Bile duct (tissue), 1 donor: ENCODE measurements around a stretch of chr5.

DNA sequence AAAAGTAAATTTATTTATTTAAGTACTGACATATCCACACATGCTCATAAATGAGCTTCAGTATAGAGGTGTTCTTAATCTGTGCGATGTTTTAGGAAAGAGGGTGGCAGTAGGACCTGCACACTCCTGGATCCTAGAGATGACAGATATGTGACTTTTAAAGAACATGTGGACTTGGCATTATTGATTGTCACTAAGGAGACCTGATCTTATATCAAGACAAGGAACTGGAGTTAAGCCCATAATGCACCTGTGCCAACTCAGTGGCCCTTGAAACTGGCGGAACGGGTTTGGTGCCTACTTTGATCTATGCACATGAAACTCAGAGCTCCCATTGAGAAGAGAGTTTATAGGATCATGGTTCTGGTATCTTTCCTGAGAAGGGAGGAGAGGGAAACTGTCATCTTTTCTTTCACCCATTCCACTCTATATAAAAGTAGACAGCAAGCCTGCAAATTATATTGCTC, 57.7 kb upstream of the LIFR start:
- PRO-cap, result no peak

GRCh38 chr5:38650196-38650549, 93.7 kb upstream of the LIFR start:
- PRO-cap, result no peak

GRCh38 chr5:38807674-38808108, 38.1 kb upstream of the OSMR start:
- PRO-cap, result no peak

GRCh38 chr5:38831976-38832440, 13.8 kb upstream of the OSMR start:
- PRO-cap, result no peak

GRCh38 chr5:38979523-38980282, 94.5 kb downstream of the RICTOR start:
- PRO-cap, result no peak

- PRO-cap, result unidirectional peak, plus-strand start at chr5:39073496; unidirectional peak, plus-strand start at chr5:39073634
These were observed 641 bp downstream of the RICTOR start for GRCh38 chr5:39073282-39074233.

- PRO-cap, result no peak
These were observed 2.9 kb upstream of the RICTOR start for GRCh38 chr5:39076838-39077710.

- PRO-cap, result no peak
These were observed 28.2 kb downstream of the FYB1 start for GRCh38 chr5:39191105-39191688.

DNA sequence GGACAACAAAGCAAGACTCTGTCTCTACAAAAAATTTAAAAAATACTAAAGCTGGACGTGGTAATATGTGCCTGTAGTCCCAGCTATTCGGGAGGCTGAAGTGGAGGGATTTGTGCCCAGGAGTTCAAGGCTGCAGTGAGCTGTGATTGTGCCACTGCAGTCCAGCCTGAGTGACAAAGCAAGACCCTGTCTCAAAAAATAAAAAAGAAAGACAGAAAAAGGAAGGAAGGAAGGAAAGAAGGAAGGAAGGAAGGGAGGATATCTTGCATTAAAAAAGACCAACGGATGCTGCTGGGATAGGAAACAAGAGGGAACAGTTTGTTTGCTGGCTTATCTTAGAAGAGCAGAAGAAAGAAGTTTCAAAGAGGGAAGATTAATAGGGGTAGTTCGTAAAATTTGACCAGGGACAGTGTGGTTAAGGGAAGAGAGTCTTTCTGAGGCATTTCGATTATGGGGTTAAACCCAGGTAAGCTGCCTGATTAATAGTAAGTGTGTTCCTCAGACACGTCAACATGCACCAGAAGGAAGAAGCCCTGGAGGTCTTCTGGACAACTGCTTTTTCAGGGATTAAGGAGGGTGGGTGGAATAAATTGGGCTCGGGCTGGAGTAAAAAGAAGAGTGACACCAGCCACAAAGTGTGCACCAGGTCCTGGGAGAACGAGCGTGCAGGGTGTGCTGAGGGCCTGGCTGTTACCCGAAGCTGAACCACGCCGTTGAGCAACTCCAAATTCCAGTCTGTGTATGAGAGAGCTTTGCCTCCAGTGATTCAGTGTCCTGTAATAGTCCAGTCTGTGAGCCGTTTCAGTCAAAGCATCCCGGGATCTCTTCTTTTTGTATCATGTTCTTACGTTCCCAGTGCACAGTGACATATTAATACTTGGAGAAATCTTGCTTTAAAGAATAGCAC, 24.8 kb downstream of the FYB1 start:
- PRO-cap, result no peak

GRCh38 chr5:39197407-39197975, 21.9 kb downstream of the FYB1 start:
- PRO-cap, result no peak

DNA sequence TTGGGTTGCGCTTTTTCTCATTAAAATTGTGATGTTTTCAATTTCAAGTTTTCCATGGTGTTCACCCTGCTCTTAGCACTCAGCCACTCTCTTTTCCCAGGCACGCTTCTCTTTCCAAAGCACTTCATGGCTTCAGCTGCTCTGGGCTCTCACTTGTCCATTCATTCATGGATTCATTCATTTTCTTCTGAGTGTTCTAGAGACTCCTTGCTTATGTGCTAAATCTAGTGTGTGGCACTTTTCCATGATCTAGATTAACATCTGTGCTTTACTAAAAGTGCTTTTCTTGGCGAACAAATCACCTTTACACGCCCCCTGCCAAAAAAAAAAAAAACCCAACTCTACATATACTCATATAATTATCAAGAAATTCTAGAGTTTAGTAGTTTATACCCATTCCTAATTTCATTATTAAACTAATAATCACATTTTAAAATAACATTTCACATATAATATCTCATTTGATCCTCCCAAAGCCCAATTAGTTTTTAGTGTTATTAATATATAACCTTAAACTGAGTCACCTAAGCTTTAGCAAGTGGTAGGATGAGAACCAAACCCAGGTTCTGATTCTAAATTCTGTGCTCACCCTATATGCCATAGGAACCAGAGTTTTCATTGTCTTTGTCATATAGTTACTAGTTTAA, 6.5 kb downstream of the FYB1 start:
- PRO-cap, result no peak

DNA sequence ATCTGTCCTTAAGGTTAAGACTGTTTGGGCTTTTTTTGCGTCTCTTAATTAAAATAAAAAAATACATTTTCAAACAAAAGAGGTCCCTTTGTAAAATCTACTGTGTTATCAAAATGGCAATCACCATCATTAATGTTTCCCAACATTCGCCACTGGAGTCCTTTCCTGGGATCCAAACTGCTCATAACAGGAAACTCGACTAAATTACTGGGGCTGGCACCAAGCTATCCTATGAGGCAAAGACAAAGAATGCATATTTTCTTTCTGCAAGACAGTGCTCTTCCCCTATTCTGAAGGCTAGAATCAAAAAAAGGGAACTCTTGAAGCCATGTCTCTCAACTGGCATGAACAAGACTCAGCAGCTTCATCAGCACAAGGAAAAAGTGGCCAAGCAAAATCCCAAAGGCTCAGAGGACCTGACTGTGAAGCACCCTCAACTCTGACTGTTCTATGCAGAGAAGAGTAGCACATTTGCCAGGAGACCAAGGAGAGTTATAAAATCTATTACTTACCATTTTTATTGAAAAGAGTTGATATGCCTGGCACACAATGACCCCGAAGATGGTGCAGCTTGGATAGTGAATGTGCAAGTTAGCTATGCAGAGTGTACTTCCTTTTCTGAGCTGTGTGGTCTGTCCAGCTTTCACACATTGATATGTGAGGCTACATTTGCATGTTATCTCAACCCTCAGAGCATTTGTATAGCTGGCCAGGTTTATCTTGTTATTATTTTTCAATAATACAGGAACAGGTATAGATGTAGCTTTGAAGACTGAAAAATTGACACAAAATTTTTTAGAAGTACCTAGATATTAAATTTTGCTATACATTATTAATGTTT, 50.9 kb upstream of the FYB1 start:
- PRO-cap, result no peak

GRCh38 chr5:39370431-39371094, 6.3 kb upstream of the C9 start:
- PRO-cap, result unidirectional peak, minus-strand start at chr5:39370720

DNA sequence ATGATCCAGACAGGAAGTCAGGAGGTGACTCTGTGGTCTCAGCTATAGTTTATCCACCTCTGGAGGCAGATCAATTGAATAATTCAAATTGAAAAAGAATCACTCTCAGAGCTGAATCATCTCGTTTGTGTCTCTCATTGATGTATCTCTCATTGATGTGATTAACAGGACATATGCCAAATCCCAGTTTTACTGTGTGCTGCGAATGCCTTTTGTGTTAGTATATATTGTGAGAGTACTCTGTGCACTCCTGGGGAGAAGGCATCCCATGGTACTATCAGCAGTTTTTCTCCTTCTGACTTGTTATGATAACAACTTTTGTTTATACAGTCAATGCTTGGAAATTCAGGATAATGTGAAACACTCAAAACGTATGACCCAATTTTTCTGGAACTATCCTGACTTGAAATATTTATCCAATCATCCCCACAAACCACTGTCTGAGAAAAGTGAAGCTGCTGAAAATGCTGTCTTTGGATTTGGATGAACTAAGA, 48.5 kb upstream of the DAB2 start:
- PRO-cap, result no peak

DNA sequence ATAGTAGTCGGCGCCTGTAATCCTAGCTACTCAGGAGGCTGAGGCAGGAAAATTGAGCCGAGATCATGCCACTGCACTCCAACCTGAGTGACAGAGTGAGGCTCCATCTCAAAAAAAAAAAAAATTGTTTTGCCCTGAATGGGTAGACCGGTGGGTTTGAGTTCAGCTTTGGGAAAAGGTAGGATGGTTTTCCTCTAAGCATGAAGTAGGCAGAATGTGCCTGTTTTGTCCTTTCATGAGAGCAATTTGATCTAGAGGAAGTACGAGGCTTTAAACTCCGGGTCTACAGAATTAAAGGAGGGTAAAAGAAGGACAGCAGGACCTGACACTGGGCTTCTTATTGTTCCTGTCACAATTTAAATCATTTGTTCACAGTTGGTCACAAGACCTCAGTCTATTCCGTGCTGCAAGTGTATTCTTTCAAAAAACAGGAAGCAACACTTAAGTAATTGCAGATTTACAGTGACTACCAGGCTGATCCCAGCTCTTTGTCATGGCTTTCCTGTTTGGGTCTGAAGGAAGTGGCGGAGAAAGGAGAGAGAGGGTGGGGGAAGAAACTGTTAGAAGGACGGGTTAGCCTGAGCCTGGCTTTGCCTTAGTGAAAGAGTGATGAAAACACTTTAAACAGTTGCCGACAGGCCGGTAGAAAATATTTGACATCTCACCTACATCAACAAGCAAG, 101.9 kb upstream of the DAB2 start:
- PRO-cap, result no peak

DNA sequence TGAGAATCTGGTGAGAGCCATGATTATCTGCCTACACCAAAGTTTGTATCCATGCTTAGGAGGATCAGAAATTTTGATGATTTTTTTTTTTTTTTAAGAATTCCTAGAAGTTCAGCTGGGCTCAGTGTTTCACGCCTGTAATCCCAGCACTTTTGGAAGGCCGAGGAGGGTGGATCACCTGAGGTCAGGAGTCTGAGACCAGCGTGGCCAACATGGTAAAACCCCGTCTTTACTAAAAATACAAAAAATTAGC, 103.1 kb upstream of the DAB2 start:
- PRO-cap, result no peak

DNA sequence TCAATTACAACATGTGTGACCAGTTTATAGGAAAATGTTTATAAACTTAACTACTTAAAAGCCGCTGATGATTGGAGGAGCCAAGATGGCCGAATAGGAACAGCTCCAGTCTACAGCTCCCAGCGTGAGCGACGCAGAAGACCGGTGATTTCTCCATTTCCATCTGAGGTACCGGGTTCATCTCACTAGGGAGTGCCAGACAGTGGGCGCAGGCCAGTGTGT, 362.7 kb upstream of the DAB2 start:
- PRO-cap, result no peak

DNA sequence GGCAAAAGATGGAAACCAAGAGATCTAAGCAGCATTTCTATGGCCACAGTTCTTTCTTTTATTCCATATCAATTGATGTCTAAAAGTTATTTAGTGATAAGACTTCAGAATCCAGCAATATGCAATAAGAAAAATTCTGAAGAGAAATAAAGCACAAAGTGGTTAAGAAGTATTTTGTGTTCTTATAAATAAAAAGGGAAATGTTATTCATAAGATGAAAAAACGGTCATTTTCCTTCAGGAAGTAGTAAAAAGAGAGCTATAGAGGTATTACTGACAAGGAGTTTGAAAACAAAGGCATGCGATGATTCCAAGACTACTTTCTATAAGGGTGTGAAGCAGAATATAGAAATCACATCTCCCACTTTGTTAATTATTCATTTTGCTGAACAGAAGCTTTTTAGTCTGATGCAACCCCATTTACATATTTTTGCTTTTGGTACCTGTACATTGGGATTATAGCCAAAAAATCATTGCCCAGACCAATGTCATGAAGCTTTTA, 541.7 kb upstream of the PTGER4 start:
- PRO-cap, result no peak

DNA sequence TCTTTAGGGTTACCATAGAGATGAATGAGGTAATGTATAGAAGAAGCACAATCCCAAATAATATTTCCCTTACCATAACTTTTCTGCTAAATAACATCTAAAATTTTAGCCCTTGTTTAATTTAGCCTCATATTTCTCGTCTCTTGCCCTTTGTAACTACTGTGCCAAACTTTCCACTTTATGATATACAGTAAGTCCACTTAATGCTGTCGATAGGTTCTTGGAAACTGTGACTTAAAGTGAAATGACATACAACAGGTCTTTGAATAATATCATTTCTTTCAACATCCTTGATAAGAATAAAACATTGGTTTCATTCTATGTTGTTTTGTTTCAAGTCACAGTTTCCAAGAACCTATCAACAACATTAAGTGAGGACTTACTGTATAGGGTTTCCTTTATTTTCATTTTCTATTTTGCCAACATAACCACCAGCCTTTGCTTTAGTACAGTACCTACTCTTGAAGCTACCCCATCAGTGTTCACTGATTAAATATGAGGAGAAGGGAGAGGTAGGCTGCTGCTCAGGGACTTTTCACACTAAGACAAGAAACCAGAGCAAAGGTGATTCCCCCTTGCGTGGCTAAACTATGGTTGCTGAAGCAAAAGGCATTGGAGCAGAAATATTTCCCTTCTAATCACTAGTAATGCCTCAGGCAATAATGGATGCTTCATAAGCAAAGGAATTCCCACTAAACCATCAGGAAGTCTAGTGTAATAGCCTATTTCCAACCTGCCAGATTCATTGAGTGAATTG, 295.6 kb upstream of the PTGER4 start:
- PRO-cap, result no peak

DNA sequence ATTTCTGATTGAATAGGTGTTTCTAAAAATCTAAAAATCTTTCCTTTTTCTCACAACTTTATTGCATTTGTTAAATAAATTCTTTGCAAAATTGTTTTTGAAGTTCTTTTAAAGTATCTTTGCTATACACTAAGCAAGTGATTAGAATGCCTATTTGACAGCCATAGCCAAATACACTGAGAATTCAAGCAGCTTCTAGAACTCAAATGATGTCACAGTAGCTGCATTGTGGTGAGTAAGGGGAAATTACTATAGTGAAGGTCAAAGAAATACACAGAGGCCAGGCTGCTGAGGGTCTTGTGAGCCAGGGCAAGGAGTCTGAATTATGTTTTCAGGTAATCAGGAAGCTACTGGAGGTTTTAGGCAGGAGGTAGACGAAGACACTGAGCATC, 291.0 kb upstream of the PTGER4 start:
- PRO-cap, result no peak